Gallbladder (tissue), 1 donor: Measurements from ENCODE around the genes NFE2L2 and TTC30B.

DNA sequence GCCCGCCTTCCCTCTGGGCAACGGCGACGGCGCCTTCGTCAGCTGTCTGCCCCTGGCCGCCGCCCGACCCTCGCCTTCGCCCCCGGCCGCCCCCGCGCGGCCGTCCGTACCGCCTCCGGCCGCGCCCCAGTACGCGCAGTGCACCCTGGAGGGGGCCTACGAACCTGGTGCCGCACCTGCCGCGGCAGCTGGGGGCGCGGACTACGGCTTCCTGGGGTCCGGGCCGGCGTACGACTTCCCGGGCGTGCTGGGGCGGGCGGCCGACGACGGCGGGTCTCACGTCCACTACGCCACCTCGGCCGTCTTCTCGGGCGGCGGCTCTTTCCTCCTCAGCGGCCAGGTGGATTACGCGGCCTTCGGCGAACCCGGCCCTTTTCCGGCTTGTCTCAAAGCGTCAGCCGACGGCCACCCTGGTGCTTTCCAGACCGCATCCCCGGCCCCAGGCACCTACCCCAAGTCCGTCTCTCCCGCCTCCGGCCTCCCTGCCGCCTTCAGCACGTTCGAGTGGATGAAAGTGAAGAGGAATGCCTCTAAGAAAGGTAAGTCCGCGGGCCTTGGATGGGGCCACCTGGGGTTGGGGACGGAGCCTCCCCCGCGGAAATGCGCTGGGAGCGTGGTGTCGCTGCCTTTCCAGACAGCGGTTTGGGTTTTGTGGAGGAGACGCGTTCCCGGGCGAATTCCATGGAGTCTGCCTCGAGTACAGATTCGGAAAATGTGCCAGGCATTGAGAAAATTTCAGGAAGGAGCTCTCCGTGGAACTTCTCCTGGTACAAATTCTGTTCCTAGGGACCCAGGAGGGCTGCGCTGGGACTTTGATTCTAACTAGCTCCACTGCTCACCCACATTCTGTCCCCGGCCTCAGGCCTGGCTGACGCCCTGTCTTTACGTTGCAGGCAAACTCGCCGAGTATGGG lies 703 bp downstream of the HOXD1 start:
- PRO-cap, result no peak

DNA sequence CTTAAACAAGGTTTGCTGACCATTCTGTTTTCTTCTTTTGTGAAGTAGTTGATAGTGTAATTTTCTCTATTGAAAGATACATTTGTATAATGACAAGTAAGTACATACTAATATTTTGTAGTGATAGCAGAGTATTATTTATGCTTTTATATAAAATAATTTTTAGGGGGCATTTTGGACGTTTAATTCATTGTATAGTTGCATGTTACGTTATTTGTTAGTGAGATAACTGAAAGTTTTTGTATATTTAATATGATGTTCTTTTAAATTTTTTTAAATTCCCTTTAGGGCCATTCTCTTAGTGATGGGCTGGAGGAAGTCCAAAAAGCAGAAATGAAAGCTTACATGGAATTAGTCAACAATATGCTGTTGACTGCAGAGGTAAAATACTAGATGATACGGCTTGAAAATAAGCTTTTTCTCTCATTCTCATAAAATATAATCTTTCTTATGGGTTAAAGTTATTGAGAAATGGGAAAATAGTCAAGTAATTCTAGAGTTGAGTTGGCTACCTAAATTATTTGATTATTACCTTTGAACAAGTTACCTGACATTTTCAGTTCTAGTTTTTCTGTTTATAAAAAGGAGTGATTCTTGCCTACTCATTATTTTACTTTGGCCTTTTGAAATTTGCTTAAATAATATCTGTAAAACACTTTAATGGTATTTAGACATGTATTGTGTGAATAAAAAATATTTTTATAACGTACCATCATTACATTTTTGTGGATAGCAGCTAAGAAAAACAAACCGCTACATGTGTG lies 58.9 kb downstream of the MTX2 start:
- PRO-cap, result no peak

DNA sequence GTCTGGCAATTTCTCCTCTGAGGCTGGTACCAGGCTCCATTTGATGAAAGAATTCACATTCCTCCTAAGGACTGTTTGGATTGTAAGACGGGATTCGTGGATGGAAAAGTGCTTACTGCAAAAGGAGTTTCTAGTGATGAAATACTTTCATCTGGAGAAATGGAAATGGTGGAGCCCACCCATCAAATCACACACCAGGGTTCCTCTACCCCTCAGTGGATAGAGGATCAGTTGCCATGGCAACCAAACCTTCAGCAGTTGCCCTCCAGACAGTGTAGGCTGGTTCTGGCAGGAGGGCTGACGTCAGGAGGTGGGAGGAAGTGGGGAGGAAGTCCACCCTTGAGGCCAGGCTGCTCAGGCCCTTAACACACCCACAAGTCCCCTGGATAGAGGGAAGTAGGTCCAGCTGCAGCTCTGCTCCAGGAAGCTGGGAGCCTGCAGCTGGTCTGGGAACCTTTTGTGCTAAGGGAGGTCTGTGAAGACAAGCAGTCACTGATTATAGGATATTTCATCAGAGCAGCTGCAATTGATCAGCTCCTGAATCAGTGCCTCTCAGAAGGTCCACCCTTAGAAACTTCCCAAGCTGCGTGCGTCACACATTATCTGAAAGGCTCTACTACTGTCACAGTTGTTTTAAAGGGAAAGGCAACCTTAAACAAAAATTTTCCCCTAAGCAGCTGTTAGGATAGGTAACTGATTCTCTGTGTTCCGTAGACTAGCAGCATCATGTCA lies 186.6 kb downstream of the MTX2 start:
- PRO-cap, result no peak

DNA sequence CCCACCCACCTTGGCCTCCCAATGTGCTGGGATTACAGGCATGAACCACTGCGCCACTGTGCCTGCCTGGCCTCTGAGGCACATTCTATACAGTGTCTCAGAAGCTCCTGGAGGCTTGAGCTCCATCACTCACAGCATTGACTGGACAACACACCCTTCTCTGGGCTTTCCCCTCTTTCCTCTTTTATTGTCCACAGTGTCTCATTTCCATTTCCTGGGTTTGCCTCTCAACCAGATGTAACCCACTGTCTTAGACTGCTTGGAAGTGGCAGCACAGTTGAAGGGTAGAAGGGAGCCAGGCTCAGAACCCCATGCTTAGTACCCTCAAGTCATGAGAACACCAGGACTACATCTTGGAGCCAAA lies 208.1 kb downstream of the MTX2 start:
- PRO-cap, result no peak

GRCh38 chr2:176491066-176491825 lies 222.0 kb downstream of the MTX2 start:
- PRO-cap, result no peak

DNA sequence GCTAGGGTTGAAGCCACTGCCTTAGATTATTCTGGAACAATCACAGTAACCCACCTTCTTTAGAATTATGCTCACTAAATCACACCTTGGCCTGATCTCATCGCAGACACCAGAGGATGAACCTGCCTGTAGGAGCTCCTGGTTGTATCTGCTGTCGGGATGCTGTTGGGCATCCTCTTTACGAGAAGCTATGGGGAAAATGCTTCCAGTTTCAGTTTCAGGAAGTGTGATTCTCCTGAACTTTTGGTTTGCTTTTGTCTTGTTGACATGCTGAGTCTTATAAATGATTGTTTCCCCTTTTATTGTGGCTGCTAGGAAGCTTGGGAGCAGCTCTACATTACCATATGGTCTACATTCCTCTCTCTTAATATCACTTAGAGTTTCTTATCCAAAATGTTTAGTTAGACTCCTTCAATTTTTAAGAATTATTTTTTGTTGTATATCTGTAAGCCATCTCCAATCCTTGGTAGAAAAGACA lies 227.5 kb downstream of the MTX2 start:
- PRO-cap, result no peak

DNA sequence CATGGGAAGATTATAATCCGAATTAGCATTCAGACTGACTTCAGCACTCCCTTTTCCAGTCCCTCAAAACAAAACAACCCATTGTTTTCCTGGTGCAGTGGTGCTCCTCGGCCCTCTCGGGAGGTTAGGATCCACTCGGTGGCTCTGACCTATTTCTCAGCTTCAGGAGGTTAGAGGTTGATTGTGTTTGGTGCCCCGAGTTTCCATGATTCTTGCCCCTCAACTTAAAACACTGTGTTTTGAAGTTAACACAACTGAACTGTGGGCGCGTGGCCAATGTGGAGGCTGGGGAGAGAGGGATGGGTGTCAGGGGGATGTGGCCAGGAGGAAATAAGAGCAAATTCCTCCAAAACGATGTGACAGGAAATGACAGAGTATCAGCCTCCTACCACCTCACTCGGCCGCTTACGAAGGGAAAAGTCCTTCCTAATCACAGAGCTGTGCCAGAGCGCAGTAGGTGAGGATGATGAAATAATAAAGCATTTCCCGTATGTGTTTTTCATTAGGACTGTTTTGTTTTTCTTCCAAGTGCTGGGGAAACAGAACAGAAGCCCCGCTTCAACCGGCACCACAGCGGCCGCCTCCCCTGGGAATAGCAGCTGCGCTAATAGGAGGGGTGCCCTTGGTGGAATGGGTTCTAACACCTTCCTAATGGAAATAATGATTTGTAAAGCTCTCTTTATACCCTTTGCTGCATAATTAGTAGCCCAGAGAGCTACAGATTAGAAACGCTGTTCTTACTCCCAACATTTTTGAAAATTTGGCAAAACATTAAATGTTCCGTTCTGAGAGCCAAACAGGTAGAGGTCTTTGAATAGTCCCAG lies 440.3 kb downstream of the MTX2 start:
- PRO-cap, result no peak

DNA sequence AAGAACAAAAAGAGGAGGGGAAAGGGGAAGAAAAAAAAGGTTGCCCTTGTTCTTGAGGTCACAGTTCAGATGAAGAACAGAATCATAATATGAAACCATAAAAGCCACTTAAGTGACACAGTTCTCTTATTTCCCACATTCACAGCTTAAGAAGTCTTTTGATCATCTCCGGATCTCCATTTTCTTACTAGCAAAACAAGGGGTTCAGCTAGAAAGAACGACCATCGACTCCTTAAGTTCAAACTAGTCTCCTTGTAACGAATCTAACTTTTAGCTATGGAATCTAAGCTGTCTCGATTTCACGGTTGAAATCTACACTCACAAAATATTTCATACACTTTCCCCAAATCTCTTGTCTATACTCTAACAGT lies 386.1 kb upstream of the HNRNPA3 start:
- PRO-cap, result no peak

GRCh38 chr2:177170086-177170950 lies 42.3 kb upstream of the HNRNPA3 start:
- PRO-cap, result no peak

GRCh38 chr2:177233805-177234720 lies 21.5 kb downstream of the HNRNPA3 start:
- PRO-cap, result no peak

DNA sequence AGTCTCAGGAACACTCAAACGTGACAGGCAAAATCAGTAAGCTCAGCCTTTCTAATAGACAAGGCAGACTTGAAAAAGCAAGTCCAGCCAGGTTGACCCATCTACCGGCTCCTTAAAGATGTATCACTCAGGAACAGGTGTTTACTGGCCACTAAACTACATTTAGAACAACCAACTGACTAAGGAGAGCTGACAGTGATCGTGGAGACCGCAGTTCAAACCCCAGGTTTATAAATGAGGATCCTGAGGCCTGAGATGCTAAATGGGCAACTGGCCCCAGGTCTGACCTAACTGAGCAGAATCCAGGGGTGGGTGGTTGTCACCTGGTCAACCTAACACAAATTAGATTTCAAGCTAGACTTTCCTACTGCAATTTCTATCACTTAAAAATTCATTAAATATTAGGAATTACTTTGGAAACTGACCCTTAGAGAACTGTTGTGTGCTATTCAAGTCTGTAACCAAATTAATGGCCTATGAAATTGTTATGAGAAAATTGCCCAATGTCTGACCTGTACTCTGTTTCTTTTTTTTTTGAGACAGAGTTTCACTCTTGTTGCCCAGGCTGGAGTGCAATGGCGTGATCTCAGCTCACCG lies 16.5 kb downstream of the NFE2L2 start:
- PRO-cap, result no peak

DNA sequence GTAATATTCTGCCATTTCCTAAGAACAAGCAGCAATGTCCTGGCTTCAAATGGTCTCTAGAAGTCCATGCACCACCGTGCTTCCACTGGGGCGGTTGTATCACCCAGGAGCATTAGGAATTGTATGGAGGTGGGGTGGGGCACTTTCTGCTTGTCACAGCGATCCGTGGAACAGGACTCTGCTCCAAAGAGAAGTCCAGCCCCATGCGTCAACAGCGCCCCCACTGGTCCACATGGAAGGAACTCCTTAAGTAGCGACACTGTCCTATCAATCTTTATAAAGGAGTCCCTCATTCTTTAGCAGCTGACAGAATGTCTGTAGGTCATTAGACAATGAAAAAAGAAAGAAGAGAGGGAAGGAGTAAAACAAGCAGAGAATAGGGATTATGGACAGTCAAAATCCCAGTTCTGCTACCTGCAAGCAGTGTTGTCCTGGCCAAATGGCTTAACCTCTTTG lies 10.1 kb downstream of the NFE2L2 start:
- PRO-cap, result no peak

DNA sequence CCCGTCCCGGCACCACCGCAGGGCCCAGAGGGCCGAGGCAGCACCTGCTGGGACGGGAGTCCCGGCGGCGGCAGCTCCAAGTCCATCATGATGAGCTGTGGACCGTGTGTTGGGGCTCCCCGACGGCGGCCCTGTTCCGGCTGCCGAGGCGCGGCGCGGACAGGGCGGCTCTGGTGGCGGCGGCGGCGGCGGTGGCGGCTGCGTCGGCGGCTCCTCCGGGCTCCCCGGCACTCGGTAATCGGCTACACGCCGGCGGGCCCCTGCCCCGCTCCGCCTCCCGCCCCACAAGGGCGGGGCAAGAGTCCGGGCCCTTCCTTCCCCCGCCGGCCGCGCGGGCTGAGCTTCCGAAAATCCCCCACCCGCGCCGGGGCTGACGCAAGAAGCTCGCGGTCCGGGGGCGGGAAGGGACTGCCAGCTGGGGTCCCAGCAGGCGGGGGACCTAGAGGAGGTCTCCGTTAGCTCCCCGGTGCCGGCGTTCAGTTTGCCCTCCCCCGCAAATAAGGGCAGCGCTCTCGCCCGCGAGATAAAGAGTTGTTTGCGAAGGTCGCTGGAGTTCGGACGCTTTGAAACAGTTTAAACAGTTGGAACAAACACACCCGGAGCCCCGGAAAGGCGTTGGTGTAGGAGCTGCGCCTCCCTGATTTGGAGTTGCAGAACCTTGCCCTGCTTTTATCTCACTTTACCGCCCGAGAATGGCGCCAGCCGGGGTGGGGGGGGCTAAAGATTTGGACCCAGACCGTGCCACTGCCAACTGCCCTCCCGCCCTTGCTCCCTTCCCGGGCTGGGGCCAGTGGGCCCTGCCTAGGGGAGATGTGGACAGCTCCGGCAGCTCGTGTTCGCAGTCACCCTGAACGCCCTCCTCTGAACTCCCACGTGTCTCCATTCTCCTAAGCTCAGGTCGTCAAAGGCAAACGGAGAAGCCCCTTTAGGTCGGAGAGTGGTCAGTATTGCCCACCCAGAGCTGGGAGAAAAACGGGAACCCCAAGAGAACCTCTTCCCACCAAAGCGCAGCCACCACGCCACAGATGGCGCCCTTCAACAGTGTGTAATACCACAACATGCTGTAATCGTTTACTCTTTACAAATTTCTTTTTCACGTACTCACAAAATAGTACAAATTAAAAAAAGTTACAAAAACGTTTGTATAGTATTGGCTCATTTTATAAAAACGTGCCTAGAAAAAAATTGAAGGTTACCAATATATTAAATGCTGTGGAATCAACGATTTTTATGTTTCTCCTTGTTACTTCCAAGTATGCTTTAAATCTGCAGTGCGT lies at the start of gene NFE2L2:
TSS of gene NFE2L2 (minus strand) at position 240 of the 1,277 bp plus-strand sequence.
- PRO-cap, result bidirectional peak, plus-strand start at position 378 of the sequence, minus-strand start at position 236 of the sequence; bidirectional peak, plus-strand start at position 526 of the sequence, minus-strand start at position 644 of the sequence; bidirectional peak, plus-strand start at position 804 of the sequence, minus-strand start at position 863 of the sequence; unidirectional peak, minus-strand start at position 1,040 of the sequence

DNA sequence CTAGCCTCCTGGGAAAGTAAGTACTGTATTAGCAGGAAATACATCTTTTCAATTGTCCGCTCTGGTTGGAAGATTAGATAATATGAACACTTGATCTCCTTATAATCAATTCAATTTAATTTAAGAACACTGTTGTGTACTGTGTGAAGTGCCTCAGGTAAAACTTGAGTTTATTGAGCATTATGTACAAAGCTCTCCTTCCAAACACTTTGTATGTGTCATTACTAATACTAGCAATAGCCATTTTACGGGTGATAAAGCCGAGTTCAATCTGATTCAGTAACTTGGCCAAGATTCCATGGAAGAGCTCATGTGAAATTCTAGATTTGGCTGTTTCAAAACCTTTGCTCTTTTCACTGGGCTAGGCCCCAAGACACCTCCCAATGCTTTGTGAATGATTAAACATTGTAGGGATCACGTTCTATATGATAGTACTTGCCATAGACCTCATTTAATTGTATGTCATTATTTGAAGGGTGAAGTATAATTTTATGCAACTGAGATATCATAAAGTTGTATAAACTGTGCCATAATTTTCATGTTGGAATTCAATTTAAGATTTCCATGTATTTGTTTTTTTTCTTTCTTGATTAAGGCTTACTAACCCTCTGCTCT lies 8.9 kb upstream of the NFE2L2 start:
- PRO-cap, result no peak

DNA sequence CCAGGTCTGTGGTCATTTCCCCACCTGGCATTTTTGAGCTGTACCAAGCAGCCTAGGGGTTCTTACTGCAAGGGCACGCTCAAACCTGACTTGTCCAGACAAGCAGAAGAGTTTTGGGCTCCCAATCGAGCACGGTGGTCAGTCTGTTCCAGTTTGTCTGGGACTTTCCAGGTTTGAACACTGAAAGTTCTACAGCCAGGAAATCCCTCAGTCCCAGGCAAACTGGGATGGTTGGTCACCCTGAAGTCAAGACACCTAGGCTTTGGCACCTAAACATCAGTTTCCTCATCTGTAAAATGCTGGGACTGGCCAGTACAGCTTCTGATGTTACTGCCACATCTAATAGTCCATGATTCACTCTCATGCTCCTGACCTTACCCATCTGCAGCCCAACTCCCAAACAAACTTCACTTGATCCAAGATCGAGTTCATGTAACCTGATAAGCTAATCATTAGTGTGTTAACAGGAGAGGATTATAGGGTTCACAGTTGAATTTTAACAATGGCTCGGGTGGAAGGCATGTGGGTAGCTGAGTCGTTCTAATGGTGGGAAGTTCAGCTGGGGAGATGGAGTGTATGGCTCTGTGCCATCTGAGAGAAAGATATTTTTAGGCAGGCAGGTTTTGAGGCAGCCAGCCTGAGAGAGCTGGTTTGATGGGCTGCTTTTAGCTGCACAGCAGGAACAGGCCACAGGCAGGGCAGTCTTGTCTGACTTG lies 17.5 kb upstream of the NFE2L2 start:
- PRO-cap, result no peak

DNA sequence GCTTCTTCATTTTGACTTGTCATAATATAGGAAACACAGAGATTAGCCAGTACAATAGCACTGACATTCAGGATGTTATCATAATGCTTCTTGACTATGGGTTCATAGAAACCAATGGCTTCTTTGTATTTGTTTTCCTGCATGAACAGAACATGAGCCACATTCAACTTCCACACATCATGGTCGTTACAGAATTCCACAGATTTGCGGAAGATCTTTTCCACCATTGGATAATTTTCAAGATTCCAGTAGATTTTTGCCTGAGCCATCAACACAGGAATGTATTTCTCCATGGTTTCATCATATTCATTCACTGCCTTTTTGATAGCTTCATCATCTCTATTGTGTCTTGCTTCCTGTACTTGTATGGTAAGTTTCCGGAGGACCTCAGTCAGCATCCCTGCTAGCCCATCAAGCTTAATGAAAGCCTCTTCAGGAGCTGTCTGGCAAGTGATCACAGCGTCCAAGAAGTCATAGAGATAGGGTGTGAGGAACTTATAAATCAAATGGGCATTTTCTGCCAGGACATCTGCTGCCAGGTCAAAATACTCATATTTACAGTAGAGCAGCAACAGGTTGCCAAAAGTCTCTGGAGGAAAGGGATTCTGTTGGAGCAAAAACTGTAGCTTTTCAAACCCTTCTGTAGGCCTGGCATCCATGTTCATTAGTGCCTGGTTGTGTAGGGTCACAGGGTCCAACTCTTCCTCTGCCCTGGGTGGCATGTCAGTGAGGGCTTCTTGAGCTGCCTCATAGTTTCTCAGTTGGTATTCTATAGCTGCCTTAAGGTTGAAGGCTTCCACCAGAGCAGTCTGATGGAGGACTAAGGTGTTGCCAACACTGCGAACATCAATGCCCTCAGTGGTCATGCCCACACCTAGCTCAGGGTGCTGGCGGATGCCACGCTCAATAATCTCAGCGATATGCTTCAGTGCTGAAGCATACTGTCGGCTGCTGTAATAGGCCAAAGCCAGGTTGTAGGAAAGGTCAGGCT lies 1.1 kb downstream of the TTC30B start:
- PRO-cap, result no peak

GRCh38 chr2:177552205-177553288 lies at the start of gene TTC30B:
TSS of gene TTC30B (minus strand) at chr2:177552796.
- PRO-cap, result bidirectional peak, plus-strand start at chr2:177553068, minus-strand start at chr2:177552741

- PRO-cap, result no peak
Observed at GRCh38 chr2:177553289-177553924, 811 bp upstream of the TTC30B start.

DNA sequence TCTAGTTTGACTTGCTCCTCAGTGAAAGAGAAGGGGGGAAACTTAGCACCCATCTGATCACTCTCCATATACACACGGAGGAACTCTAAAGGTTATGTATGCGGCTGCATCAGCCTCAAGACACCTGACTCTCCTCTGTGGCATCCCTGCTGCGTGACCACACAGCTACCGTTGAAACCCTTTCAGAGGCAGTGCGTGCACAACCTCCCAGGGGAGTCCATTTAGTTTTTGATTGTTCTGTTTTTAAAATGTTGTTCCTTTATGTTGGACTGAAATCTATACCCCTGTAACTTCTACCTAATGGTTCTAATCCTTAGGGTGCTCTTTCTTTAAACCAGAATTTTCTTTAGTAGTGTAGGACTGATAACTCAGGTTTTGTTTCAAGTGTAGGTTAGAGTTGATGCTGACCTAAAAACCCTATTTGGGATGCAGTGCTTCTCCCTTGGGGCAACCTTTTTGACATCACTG lies 16.4 kb upstream of the TTC30A start:
- PRO-cap, result no peak

GRCh38 chr2:177753750-177754336 lies 135.3 kb upstream of the TTC30A start:
- PRO-cap, result no peak